Camera-type eye (tissue), 1 donor: ENCODE results near the gene CELF2.

- RAMPAGE, long total RNA: no peak
Measured at GRCh38 chr10:6494783-6495542, 85.1 kb downstream of the PRKCQ start.

DNA sequence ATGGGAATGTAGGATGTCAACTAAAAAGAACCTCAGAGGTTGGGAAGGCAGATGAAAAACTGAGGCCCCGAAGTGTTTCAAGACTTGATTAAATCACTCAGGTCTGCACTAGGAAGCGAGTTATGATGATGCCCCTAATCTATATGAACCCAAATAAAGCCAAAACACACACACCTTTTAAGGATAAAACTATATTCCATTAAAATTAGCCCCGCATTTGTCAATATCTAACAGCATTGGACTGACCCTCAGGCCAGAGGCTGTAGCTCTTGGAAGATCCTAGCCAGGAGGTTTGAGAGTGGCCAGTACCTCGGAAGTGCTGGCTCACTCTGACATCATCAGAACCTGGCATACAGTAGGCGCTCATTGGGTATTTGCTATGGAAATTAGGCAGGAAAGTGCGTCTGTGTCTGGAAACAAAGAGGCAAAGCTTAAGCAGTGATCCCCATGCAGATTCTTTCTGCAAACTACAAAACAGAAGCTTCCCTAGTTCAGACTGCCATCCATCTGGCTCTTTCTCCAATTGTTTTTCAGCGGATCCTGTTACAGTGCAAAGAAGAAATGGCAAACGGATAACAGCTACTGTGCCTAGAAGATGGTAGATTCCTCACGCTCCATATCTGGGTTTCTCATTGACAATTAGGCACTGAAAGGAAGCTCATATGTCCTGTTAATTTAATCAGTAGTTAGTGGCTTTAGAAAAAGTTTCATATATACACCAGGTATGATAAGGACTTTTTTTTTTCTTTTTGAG, 1.7 kb upstream of the PRKCQ start:
- RAMPAGE, long total RNA: no peak

DNA sequence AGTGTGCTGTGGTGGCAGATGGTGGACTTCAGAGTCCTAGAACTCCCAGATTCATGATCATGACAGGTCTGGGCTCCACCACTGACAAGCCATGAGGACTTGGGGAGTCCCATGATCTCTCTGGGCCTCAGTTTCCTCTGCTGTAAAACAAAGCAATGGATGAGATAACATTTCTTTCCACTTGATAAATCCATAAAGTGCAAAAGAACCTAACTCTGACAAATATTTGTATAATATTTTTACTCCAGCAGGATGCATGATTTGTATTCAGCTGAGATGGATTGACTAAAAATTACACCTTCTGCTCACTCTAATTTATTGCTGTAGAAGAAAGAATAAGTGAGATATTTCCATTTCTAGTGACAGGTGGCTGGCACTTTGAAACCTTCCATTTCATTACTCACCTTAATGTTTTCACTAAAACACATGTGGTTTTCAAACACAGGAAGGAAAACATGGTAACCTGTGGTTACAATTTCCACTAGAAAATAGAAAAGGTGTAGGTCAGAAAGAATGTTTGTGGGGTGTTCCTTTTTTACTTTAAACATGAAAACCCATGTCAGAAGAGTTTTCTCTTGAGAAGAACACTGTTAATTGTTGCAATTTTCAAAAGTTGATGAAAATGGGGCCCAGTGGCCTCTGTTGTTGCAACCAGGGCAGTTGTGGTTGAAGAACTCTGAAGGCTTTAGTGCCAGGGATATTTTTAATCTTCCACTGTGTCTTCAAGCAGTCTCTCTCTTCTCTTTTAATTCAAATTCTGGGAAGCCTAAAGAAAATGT, 12.0 kb upstream of the PRKCQ start:
- RAMPAGE, long total RNA: no peak

GRCh38 chr10:6928656-6929030, 348.6 kb upstream of the PRKCQ start:
- RAMPAGE, long total RNA: no peak

- RAMPAGE, long total RNA: no peak
Measured at GRCh38 chr10:7170472-7171927, 239.8 kb downstream of the SFMBT2 start.

DNA sequence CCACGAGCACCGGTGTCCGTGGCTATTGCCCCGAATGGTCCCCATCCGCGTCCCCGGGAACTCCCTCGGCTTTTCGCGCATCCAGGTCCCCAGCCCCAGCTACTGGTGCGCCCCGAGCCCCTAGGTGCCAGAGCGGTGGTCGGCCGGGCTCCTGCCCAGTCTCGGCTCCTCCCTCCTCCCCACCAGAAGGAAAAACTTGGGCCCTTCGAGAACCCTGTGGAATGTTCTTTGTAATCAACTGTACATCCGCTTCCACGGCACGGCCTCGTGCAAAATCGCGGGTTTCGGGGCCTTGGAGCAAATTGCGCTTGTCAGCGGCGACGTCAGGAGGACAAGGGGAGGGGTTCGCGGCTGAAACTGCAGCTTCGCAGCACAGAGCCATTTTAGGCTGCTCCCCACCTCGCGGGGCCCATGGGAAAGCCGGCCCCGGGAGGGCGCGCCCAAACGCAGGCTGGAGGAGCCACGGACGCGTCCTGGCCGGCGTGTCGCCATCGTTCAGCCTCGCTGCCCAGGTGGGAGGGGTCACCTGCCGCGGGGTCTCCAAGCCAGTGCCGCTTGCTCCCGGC, 2.9 kb downstream of the SFMBT2 start:
- RAMPAGE, long total RNA: no peak

DNA sequence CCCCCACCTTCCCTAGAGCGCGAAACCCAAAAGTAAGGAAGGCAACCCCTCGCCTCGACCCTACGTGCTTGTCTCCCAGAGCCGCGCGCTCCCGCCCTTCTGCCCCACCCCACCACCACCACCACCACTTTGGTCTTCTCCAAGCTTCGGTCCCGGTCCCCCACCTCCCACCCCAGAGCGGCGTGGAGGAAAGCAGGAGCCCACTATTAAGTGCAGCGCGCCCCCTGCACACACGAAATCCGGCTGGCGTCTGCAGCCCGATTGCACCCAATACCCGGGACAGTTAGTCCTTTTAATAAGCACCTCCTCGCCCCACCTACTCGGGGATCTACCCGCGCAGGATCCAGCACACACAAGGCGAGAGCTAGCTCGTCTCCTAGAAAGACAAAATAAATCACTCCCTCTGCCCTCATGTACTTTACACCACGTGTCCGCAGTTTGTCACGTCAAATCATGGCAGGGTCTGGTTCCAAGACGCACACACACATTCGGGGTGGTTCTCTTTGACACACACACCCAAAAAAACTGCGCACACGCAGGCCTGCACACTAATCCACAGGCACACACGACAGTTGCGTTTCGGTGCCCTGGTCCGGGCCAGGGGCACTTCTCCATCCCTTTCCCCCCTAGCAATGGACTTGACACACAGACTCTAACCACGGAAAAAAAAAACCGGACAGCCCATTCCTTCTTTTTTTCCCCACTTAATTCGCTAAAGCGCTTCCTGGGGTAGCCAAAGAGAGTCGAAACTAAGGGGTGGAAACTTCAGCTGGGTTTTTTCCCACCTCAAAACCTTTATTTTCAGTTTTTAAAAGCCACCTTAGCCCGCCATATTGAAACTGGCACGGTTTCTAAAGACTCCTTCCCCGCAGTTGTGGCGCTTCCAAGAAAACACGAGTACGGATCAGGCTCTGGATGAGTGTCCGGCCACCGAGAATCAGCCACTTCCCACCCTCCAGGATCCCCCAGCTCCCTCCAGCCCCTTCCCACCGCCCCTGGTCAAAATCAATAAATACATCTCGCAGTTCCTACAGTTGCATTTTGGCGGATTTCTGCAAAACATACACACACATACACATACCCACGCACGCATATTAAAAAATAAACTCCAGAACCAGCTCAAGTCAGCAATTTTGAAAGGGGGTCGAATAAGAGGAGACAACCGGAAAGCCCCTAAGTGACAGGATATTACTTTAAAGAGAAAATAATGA, 1.4 kb downstream of the SFMBT2 start:
- RAMPAGE, long total RNA: no peak

DNA sequence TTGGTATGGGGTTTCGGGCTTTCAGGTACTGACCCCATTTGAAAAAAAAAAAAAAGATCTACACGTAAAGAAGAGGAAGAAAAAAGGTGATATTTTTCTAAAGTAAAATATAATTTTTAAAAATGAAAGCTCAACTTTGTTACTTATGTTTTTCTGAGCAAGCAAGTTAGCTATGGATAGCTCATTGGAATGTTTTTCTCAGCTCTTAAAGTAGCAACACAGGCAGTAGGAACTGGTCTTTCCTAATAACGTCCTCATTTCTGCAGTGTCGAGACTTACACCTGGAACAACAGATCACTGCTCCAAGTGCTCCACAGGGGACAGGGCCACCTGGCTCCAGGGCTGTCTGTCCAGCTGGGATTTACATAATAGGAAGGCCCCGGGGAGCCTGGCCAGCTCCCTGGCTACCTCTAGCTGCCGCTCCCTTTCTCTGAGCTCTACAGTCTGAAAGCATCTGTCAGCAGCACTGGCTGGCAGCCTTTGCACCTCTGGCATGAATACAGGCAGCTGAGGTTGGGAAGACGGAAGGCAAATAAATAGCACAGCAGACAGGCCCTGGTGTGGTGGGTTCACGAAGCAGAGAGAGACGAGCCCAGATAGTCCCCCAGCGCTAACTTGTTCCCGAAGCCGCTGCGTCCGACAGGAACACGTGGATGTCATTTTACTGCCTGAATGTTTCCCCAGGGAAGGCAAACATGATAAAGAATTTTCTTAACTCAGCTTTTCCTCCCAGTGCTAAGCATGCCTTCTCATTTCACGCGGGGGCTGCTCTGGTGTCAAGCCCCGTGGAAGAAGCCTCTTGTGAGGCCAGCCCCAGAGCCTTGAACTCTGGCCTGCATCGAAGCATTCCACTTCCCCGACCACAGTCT, 105.5 kb downstream of the ITIH5 start:
- RAMPAGE, long total RNA: no peak

- RAMPAGE, long total RNA: no peak
Measured at GRCh38 chr10:7625911-7626208, 40.9 kb downstream of the ITIH5 start.

DNA sequence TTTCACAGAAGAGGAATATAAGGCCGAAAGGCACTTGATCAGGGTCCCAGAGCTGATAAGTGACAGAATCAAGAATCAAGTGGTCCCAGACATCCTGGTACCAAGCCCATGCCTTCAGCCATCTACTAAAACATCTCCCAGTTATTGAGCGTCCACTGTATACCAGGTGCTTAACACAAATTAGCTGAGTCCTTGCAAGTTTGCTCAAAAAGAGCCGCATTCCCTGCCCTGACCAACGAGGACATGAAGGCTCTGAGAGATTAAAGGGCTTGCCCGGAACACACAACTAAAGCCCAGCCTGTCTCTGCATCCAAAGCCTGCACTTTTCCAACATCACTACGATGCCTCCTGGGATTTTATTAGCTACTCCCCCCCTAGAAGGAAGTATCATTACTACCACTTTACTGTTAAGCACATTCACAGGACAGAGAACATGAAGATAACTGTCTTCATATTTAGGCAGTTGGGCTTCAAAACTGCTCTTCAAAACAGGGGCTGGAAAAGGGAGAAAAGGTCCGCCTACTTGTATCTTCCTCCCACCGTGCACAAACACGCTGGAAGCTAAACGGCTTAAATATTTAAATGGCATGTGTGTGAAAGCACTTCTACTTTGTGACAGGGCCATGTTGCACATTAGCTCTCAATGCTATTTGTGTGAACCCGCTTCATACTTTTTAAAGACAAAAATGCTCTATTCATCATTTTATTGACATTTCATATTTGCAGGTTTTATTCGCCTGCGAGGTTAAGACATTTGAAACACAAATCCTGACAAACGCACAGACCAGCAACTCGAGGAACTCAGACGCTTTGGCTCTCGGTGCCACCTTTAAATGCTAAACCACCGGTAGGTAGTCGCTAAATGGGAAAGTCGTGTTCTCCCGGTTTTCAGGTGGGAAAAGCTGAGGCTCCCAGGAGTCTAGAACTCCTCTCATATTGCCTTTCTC, 1.0 kb downstream of the ITIH5 start:
- RAMPAGE, long total RNA: no peak

GRCh38 chr10:7667932-7668208, 1.1 kb upstream of the ITIH5 start:
- RAMPAGE, long total RNA: no peak

- RAMPAGE, long total RNA: no peak
Measured at GRCh38 chr10:7700415-7700888, 2.7 kb upstream of the ITIH2 start.

DNA sequence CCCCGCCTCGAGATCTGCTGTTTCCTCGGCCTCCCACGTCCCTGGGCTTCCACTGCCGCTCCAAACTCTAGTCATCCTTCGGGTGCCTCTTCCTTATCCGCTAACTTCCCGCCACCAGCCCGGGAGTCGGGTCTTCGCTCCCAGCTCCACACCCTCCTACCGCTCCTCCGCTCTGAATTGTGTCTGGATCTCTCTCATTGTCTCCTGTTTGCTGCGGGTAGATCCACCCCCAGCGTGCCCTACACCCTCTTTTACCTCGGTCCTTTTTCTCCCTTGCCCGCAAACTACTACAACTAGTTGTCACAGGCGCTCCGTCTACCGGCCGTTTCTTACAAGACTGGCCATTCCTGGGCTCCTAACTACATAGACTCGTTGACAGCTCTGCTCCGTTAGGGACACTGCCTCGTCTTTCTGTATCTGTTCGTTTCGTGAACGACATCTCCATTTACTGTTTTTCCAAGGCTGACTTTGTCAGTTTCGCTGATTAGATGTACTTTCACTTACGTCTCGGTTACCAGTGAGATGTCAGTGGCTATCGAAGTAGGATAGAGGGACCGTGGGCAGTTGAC, 754 bp downstream of the TAF3 start:
- RAMPAGE, long total RNA: no peak

GRCh38 chr10:7879795-7880518, 61.7 kb downstream of the TAF3 start:
- RAMPAGE, long total RNA: no peak

DNA sequence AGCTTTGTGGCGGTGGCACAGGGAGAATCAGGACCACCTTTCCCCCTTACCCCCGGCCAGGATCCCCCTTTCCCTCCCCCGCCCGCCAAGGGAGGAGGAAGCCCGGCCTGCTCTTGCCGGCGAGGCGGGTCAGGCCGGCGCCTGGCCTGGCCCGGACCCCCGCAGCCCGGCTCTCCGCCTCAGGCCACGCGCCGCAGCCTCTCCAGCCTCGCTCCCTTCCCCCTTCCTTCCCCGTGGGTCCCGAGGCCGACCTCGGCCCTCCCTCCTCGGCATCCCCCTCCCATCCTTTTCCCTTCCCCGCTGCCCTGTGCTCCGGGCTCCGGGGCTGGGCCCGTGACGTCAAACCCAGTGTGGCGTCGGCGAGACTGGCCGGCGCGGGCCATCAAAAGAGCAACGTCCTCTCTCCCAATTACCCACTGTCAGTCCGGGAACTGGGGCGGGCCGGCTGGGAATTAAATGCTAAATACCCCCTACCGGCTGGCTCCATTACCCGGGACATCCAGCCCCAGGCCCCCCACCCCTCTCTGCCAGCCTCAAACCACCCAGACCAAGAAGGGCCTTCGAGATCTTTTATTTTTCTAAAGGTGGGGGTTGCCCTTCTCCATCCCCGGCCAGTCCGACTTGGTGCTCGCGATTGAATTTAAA, 2.7 kb upstream of the GATA3 start:
- RAMPAGE, long total RNA: no peak

DNA sequence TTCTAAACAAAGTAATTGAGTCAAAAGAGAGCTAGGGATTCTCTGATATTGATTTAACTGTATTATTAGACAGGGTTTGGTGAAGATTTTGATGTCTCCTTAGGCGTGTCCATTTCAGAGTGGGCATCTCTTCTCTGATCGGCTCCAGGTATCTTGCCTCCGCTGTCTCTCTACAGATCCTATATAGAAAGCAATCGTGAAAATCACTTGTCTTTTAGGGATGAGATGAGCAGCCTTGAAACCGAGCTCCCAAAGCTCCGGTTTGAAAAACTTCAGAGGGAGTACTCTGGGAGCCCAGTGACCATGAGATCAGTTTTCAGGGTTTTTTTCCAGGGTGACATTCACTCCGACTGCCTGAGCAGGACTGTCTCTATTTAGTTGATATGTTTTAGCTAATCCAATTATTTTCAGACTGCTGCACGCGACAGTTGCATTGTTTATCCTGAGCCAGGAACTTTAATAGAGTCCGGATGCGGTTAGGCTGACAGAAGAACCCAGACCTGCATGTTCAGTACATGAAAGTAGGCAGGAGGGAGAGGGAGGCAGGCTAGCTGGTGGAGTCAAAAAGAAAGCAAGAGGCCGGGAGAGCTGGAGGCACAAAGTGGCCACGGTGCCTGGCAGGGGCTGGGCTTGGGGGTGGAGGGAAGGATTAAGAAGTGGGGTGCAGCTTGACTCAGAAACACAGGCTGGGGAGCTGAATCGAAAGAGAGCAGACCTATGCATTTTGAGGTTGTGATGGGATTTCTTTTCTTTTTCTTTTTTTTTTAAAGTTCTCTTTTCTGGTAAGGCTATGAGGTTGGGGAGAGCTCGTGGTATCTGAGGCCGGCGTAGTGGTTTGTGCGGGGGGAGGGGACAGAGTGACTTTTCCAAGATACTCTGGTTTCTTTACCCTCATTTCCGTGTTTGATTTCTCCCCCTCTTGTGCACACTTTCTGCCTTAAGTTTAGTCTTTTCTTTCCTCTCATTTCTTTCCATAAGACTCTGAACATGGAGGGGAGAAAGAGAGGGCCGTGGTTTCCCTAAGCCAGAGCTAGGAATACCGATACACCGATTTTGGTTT, 5.6 kb downstream of the GATA3 start:
- RAMPAGE, long total RNA: no peak

DNA sequence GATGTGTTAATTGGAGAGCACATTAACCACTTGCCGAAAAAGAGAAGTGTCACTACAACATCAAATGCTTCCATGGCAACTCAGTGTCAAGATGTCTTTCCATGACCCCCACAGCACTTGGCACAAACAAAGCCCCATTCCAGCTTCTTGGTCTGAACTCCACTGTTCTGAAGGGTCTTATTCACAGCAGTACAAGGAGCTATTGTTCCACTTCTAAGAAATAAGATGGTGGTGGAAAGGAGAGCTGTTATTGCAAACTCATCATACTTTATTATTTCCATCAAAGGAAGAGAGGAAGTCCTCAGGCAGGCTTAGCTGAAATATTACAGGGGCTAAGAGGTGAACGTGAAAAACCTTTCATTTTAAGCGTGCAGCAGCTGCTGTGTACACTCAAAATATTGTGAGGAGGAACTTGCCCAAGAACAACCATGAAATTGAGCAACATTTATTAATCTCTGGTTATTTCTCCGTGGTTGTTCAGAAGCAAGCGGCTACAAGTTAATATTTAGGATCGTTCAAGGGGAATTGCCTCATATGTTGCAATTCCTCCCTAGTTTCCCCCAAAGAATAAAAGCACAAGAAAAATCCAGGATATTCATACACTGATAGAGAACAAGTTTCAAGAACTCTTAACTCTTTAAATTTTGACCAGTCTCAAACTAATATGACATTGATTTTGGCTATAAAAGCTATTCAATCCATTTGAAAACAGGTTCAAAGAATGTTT, 354.7 kb upstream of the CELF2 start:
- RAMPAGE, long total RNA: no peak

DNA sequence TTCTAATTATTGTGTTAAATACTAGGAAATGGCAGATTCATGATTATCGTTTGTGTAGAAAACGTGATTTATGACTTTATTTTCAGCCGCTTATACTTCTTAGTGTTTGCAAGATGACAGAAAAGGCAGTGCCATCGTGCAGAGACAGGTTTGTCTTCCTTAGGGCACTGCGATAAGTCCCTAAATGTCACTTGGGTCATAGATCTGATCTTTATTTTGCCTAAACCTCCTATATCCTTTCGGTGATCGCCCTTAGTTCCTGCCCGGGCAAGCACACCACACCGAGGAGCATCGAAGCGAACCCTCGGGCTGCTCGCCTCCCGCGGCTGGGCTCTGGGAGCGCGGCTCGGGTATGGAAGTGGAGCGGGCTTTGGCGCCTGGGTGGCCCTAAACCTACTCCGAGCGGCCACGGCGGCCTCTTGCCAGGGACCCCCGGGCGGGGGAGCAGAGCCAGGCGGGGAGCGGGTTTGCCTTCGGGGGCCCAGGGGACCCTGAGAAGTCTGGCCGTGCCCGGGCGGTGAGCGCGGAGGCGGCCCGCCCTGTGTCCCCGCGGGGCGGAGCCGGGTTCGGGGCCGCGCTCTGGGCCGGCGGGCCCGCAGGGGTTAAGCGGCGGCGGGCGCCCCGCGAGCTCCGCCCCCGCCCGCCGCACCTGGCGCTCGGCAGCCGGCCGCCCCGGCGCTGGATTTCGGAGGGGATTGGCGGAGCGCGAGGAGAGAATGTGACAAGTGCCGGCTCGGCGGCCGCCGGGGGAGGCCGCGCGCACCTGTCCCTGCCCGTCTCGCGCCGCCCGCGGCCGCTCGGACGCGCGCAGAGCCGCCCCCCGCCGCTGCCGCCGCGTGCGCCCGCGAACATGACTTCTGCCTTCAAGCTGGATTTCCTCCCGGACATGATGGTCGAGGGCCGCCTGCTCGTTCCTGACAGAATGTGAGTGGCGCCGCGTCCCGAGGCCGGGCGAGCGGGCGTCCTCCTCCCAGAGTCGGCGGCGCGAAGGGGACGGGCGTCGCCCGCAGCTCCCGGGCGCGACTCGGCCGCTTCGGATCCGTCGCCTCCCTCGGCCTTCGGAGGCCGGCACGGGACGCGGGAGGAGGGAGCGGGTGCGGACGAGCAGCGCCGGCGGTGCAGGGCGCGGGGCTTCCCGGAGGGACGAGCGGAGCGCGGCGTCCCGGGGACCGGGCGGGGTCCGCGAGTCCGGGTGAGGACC, at the start of gene CELF2:
Gene CELF2 (plus strand): TSS at position 633 of the 1,201 bp plus-strand sequence.
- RAMPAGE, long total RNA: no peak

DNA sequence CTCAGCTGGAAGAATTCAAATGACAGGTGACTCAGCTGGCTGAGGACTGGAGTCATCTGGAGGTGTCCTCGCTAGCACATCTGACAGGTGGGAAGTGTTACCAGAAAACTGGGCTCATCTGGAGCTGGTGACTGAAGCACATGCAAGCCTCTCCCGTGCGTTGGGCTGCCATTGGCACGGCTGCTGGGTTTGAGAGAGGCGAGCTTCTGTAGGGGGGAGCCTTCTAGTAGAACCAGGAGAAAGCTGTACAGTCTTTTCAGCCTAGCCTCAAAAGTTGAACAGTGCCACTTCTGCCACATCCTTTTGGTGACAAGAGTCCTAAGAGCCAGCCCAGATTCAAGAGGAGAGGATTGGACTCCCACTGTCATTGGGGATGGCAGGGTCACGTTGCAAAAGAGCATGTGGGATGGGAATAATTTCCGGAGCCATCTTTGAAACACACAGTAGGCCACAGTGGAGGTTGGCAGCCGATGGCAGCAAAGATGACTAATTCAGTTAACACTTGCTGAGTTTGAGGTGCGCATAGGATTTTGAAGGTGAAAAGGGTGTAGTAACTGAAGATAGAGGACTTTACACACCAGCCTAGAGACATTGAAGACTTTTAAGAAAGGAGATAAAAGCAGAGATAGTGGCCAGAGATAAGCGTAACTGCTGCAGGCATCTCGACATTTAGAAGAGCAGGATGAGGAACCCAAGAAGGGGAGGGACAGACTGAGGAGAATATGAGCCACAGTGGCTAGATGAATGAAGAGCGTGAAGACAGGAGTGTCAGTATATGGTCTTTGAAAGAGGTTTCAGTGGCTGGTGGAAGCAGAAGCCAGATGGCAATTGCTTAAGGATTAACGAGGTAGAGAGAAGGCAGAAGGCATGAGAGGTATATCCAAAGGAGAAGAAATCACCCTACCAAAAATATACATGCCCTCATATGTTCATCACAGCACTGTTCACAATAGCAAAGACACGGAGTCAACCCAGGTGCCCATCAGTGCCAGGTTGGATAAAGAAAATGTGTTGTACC, 71.4 kb downstream of the CELF2 start:
- RAMPAGE, long total RNA: no peak

- RAMPAGE, long total RNA: no peak
Measured at GRCh38 chr10:11163742-11164616, 146.3 kb downstream of the CELF2 start.